AG04450 (cell line): ENCODE data around the genes C19orf25, MEX3D and UQCR11.

DNA sequence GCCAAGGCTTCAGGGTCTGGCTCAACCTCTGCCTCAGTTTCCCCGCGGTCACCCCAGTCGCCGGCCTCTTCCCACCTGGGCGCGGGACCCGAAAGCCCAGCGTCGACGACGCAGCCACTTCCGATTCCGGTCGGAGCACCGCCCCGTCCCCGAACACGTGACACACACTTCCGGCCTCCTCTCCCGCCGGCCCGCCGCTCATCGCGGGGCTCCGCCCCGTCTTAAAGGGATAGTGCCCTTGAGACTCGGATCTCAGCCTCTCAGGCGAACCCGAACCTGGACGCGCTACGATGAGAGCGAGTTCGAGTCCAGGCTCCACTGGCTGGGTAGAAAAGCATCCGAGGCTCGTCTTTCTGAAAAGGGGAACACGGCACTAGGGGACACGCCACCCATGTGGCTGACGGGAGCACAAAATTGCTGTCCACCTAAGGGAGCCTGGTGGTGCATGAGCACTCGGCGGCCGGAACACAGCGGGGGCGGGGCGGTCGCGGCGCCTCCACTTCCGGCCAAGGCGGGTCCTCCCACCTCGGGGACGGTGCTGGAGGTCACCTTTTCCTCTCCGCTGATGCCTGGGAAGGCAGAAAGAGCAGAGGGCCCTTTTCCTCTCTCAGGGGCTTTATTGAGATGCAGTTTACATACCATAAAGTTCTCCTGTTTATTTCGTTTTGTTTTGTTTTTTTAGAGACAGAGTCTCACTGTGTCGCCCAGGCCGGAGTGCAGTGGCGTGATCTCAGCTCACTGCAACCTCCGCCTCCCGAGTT is at the start of gene C19orf25:
TSS of gene C19orf25 (minus strand) at position 128 of the 761 bp plus-strand sequence.
- CAGE, long polyA plus RNA: no peak
- RRBS: 2% methylated on average over 24 of the region's 60 CpGs

- CAGE, long polyA plus RNA: no peak
- RRBS: no CpG with 5 or more reads among the region's 12 CpGs
These were observed 1.5 kb downstream of the REEP6 start for GRCh38 chr19:1492319-1493078.

- CAGE, long polyA plus RNA: no peak
- RRBS: 6% methylated on average over 8 of the region's 31 CpGs
These were observed 9.3 kb downstream of the ADAMTSL5 start for GRCh38 chr19:1503405-1503946.

GRCh38 chr19:1567724-1568783 is at the start of gene MEX3D:
Gene MEX3D (minus strand): TSS chr19:1568325.
- CAGE, long polyA plus RNA: no peak
- RRBS: 2% methylated on average over 70 of the region's 175 CpGs

- CAGE, long polyA plus RNA: no peak
- RRBS: 1% methylated on average over 55 of the region's 61 CpGs
These were observed 526 bp downstream of the MBD3 start for GRCh38 chr19:1592092-1592585.

GRCh38 chr19:1605137-1606258 is at the start of gene UQCR11:
Gene UQCR11 (minus strand): TSS chr19:1605462.
- CAGE, long polyA plus RNA: start-site peak on the minus strand at chr19:1605421-1605466, 10,041 and 7,269 reads in 2 replicates
- RRBS: 2% methylated on average over 37 of the region's 94 CpGs

DNA sequence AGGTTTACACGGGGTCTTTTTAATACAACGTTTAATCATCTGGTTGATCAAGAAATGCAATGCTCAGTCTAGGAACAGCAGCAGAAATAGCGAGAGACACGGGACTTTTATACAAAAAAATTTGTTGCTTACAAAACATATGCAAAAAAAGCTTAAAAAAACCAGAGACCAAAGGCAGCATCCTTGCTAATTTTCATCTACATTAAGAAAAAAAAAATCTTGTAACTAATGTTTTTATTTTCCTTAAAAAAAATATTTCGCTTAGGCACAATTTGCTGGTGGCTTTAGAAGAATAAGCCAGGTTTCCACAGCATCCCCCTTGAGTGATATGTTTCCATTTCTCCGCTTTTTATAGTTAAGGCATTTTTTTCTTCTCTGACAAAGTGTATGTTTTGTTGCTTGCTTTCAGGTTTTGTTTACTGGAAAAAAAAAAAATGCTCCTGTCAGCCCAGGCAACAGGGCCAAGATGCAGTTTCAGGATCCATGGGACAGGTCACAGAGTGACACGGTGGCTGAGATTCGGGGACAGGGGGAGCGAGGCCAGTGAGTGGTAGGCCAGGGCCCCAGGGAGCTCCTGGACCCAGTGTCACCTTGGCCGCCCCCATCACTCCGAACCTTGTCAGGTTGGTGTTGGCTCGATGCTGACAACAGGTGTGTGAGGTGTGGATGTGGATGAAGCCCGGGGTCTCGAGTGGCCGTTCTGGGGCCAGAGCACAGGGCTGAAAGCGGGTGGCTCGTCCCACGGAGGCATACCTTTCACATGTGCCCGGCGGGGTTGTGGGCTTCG is 5.9 kb upstream of the UQCR11 start:
- CAGE, long polyA plus RNA: start-site peak on the minus strand centred at position 309 of the sequence, 71 bp wide, 290 and 240 reads in 2 replicates; start-site peak on the minus strand centred at position 447 of the sequence, 17 bp wide, 65 and 57 reads in 2 replicates; start-site peak on the minus strand centred at position 552 of the sequence, 32 bp wide, 48 and 51 reads in 2 replicates
- RRBS: 94% methylated on average over 6 of the region's 21 CpGs

DNA sequence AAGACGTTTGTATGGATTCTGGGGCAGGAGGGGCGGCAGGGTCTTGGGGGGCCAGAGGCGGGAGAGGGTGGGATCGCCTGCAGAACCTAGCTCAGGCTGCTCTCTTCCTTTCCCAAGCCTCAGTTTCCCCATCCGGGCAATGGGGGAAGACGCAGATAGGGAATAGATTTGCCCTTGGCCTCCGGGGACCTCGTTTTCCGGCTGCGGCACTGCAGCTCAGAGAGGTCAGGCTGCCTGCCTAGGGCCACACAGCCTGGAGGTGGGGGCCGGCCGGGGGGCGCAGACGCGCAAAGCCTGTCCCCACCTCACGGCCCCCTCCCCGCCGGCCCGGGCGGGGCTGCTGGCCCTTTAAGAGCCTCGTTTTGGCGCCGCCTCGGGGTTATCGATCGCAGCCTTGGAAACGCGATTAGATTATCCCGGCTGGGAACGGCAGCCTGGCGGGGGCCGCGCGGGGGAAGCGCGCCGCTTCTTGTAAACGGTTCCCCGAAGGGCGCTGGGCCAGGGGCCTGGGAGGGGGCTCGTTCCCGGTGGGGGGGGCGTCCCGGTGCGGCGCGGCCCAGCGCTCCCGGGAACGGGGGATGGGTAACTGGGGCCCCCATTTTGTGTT is 23.3 kb upstream of the TCF3 start:
- CAGE, long polyA plus RNA: no peak
- RRBS: 3% methylated on average over 24 of the region's 50 CpGs

GRCh38 chr19:1828224-1828741 is 16.2 kb upstream of the ATP8B3 start:
- CAGE, long polyA plus RNA: no peak
- RRBS: 93% methylated on average over 18 of the region's 38 CpGs

DNA sequence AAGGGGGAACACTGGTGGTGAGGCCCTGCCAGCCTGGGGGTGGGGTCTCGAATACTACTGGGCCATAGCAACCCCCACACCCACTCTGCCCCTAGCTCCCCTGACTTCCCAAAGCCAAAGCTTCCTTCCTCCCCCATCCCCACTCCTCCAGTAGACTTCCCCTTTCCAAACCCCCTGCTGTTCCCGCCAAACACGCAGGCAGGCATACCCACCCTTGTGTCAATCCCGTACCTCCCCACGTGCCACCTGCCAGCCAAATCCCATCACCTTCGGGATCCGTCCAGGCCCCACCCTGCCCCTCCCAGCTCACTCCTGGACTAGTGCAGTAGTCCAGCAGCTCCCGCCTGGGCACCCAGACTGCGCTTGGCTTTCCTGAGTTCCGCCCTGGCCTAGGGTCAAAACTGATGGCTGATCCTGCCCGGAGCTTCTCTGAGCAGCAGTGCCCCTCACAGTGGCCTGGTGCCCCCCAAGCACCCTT is 5.4 kb downstream of the KLF16 start:
- CAGE, long polyA plus RNA: no peak
- RRBS: no CpG with 5 or more reads among the region's 11 CpGs

DNA sequence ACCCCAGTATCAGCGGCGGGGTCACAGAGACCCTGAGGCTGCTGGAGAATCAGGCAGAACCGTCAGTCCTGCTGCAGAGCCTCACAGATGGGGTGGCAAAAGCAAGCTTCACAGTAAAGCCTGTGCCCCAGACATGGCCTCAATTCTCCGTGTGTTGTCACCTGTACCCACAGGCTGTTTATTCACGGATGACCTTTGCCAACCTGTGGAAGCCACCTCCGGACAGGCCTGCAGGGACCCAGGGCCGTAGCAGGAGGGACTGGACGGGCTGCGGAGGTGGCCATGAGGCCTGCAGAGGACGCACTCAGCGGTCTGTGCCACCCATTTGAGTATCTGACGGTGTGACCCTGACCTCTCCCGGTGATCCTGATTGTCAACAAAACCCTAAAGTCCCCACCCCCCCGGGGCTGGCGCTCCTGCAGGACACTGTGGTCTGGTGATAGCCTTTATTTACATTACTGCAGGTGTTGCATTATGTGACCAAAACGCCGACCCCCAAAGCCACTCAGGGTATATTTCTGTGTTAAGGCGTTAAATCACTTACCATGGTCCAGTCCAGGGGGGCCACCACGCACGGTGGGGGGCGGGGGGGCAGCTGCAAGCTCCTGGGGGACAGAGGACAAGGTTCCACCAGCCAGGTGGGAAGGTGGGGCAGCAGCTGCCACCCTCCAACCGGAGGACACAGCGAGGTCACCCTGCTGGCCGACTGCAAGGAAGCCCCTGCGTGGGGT is 7.9 kb upstream of the KLF16 start:
- CAGE, long polyA plus RNA: no peak
- RRBS: 79% methylated on average over 2 of the region's 25 CpGs

GRCh38 chr19:1907734-1908513 is 2.7 kb downstream of the ADAT3 start:
- CAGE, long polyA plus RNA: no peak
- RRBS: 85% methylated on average over 8 of the region's 47 CpGs

GRCh38 chr19:1929371-1930003 is 11.5 kb upstream of the CSNK1G2 start:
- CAGE, long polyA plus RNA: no peak
- RRBS: 3% methylated on average over 4 of the region's 31 CpGs

DNA sequence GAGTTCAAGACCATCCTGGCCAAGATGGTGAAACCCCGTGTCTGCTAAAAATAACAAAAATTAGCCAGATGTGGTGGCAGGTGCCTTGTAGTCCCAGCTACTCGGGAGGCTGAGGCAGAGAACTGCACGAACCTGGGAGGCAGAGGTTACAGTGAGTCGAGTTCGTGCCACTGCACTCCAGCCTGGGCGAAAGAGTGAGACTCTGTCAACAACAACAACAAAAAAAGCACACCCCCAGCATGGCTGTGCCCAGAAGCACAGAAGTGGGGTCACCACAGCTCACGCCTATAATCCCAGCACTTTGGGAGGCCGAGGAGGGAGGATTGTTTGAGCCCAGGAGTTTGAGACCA is 21.1 kb downstream of the CSNK1G2 start:
- CAGE, long polyA plus RNA: no peak
- RRBS: no CpG with 5 or more reads among the region's 8 CpGs

- CAGE, long polyA plus RNA: no peak
- RRBS: no CpG with 5 or more reads among the region's 13 CpGs
These were observed 11.9 kb upstream of the BTBD2 start for GRCh38 chr19:2027325-2027955.

DNA sequence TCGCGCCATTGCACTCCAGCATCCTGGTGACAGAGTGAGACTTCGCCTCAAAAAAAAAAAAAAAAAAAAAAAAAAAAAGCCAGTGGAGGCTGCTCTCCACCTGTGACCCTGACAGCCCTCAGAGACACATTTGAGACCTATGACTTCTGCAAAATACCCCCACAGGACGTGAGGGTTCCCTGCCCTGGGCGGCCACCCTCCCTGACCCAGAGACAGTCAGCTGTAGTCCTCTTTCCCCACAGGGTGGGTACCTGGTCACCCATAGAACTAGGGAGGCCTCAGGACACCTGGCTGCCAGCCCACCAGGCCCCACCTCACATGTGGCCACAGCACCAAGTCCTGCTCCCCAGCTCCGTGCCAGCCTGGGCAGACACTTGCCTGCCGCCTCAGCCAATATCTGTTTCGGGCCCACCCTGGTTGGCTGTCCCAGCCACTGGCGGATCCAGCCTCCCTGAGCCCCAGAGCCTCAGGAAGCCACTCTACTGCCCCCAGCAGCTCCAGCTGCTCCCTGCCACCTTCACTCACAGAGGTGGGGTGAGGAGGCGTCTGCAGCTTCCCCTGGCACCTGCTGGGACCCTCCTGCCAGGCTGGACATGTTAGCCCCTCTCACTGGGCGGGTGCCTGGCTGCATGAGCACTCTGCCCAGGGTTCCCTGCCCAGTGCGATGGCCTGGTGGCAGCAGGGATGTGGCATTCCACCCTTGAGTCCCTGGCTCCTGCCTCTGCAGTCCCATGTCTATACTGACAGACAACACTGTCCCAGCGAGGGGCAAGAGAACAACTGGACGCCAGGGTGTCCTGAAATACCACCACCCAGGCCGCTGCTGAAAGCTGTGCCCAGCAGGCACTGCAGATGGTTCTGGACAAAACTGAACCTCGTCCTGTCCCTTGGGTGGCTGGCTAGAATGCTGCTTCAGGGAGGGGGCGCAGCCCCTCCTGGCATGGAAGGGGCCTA is 6.8 kb downstream of the MKNK2 start:
- CAGE, long polyA plus RNA: no peak
- RRBS: no CpG with 5 or more reads among the region's 17 CpGs

DNA sequence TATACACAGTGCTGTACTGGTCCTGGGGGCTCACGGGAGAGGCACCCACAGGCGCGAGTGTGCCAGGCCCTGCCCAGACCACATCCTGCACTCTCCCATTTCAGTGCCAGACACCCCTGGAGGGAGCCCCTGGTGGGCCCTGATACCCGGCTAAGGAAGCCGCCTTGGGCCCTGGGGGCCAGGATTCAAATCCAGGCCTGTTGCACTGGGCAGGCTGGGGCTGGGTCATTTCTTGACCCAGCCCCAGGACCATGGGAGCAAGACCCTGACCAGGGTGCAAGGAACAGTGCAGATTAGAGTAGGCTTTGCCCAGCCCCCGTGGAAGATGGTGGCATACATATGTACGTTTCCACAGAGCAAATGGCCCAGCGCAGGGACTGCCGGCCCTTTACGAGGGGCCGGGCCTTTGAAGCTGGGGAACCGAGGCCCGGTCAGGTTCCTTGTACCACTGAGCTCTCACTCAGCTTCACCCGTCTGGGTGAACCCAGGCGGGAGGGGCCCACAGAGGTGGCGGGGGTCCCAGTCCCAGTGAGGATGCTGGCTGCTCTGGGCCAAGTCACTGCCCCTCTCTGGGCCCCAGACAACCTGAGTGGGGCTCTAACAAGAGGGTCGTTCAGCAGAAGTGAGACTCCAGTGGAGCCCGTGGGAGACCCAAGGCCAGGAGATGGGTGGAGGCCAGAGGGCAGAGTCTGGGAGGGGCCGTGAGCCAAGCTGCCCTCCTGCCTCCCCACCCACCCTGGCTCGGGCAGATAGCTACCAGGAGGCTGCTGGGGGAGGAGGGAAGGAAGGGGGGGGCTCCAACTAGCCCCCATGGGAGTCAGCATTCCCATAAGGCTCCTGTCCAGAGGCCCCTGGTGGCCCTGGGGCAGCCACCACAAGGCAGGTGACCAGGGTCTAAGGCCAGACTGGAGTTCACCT is 2.8 kb downstream of the MKNK2 start:
- CAGE, long polyA plus RNA: no peak
- RRBS: no CpG with 5 or more reads among the region's 20 CpGs

- CAGE, long polyA plus RNA: no peak
- RRBS: no CpG with 5 or more reads among the region's 20 CpGs
These were observed 2.1 kb downstream of the MKNK2 start for GRCh38 chr19:2048928-2049372.

- CAGE, long polyA plus RNA: no peak
- RRBS: 7% methylated on average over 5 of the region's 28 CpGs
These were observed 1.3 kb downstream of the MKNK2 start for GRCh38 chr19:2049398-2050518.

DNA sequence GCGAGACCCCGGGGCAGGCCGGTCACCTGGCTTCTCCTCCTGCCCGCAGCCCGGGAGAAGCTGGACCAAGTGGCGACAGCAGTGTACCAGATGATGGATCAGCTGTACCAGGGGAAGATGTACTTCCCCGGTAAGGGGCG is 358 bp downstream of the IZUMO4 start:
- CAGE, long polyA plus RNA: no peak
- RRBS: 6% methylated on average over 6 of the region's 8 CpGs